Cardiac ventricle fibroblast (primary cell): Measurements from ENCODE around the gene TAF1A.

DNA sequence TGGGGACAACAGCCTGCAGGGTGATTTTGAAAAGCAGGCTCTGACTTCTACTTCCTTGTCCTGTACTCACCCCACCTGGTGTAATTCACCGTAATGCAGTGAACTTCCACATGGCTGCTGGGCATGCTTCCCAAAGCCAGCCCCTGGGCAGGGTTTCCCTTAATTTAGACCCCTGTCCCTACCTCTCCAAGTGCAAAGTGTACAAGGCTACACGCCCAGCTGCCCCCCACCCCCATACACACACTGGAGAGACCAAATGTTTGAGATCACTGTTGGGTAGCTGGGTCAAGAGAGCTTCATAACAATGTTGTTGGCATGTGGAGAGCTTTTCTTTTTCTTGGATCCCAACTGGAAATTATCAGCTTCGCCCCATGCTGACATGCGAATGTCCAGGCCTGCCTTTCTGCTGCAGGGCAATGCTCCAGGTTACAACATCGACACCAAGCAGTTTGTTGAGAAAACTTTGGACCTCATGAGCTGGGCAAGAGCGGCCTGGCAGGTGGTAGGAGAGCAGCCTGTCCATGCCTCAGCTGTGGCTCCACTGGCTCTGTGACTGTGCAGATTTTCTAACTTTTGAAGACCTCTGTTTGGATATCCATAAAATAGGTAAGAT lies 41.3 kb downstream of the MTARC1 start:
- RAMPAGE, long total RNA, result no peak

DNA sequence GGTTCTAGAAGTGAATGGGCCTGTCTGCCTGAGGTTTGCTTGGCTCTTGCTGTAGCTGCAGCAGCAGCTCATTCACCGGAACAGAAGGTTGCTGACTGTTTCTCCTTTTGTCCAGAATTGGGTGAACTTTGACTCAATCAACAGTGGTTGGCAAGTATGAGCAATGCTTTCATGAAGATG lies 82.7 kb downstream of the HLX start:
- RAMPAGE, long total RNA, result no peak

DNA sequence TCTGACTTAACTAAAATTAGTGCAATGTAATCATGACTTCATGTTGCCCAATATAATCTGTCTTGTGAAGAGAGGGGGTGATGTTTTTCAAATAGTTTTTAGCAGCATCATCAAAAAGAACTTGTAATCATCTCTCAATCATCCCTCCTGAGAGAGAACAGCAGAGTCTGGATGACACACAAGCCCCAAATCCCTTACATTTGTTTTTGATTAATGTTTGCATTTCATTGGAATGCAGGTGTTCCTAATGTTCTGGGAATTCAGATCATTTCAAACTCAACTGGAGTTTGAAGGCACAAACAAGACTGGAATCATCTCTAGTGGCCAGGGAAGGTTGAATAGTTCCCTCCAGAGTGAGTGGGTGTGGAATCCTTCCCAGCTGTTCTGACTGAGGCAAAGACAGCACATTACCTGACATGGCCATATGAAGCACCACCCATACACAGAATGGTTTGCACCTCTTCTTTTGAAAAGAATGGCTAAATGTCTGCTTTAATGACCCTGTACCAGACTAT lies 83.0 kb downstream of the HLX start:
- RAMPAGE, long total RNA, result no peak

DNA sequence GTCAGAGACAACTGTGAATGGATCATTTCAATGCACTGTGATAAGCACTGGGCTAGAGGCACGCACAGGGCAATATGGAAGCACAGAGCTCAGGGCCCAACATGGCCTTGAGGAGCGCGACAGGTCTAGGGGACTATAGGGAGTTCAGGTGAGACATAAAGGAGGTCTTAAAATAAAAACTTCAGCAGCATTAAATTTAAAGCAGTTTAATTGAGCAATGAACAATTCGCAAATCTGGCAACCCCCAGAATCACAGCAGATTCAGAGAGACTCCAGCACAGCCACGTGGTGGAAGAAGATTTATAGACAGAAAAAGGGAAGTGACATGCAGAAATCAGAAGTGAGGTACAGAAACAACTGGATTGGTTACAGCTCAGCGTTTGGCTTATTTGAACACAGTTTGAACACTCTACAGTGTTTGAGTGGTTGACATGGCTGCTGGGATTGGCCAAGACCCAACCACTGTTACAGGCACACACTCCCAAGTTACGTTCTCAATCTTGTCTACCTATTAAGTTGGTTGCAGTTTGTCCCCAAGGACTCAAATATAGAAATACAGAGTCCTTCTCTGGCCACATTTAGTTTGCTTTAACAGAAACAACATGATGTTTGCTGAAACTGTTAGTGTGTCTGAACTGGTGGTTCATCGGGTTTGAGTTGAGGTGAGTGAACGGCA lies 219.8 kb downstream of the HLX start:
- RAMPAGE, long total RNA, result no peak

DNA sequence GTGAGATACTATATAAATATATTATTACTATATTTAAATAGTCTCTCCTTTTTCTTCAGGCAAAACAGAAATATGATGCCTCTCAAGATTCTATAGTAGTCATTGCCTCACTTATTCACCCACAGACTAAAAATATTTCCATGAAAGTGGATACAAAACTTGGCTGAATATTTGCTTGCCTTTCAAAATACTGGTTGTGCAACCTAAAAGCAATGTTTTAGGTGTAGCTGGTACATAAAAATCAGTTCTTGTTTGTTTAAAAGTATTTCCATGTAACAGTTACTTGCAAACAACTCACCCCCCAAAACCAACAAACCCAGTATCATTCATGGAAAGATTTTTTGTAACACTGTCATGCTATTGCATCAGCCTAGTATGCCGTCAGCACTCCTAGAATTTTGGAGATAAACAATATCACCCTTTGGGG lies 425.5 kb downstream of the DUSP10 start:
- RAMPAGE, long total RNA, result no peak

- RAMPAGE, long total RNA, result no peak
Observed at GRCh38 chr1:221394350-221394737, 347.5 kb downstream of the DUSP10 start.

GRCh38 chr1:221543495-221543890 lies 198.4 kb downstream of the DUSP10 start:
- RAMPAGE, long total RNA, result no peak

DNA sequence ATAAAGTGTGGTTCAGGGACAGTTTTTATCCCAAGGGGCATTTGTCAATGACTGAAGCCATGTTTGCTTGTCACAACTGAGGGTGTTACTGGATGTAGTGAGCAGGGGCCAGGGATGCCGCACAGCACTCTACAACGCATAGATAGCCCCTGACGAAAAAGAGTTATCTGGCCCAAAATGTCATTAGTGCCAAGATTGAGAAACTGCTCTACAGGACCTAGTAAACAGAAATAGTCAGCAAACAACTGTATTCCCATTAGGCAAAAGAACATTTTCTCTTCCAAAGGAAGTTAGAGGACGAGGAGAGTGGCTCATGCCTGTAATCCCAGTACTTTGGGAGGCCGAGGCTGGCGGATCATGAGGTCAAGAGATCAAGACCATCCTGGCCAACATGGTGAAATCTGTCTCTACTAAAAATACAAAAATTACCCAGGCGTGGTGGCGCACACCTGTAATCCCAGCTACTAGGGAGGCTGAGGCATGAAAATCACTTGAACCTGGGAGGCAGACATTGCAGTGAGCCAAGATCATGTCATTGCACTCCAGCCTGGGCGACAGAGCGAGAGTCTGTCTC lies 189.1 kb downstream of the DUSP10 start:
- RAMPAGE, long total RNA, result no peak

- RAMPAGE, long total RNA, result no peak
Observed at GRCh38 chr1:221740981-221741211, 993 bp downstream of the DUSP10 start.

DNA sequence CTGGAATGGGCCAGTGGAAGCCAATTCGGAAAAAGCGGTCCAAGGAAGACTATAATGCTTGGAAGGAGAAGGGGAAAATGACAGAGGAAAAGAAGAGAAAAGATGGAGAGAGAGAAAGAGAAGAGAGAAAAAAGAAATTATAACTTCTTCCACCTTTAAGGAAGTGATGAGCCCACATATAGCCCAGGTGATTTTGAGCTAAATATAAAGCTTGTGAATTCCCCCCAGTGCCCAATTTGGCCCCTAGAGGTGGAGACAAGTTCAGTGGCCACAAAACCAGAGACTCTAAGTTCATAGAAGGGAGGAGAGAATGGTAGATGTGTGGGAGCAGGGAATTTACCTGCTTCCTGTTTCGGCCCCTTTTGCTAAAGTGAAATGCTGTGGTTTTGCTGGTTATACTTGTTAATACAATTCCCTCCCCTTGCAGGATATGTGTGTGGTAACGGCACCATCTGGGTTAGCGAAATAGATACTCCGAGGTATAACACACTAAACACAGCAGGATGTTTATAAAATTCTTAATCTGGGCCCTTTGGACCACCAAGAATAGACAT lies 35.8 kb upstream of the DUSP10 start:
- RAMPAGE, long total RNA, result no peak

GRCh38 chr1:221839638-221840270 lies 97.9 kb upstream of the DUSP10 start:
- RAMPAGE, long total RNA, result no peak

GRCh38 chr1:221937611-221937996 lies 195.7 kb upstream of the DUSP10 start:
- RAMPAGE, long total RNA, result no peak

- RAMPAGE, long total RNA, result no peak
Observed at GRCh38 chr1:222521641-222521966, 26.3 kb downstream of the HHIPL2 start.

- RAMPAGE, long total RNA, result no peak
Observed at GRCh38 chr1:222589556-222590529, at the start of gene TAF1A. TSS of gene TAF1A (minus strand) at chr1:222589933.

GRCh38 chr1:222627168-222627924 lies 9.4 kb downstream of the MIA3 start:
- RAMPAGE, long total RNA, result no peak

DNA sequence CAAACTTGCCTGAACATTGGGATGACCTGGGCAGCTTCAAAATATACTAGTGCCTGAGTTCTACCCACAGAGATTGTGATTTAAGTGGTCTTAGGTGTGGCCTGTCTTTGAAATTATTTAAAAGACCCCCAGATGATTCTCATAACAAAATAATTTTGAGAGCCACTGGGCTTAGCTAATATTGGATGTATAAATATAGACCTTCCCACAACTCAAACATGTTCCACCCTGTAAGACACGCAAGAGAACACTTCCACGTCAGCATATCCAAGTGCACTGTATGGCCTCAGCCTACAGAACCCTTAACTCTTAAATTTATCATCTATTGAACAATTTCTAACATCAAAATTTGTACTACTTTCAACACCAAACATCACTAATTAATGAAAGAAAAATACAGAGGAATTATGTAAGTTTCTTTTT lies 2.4 kb downstream of the FAM177B start:
- RAMPAGE, long total RNA, result no peak

DNA sequence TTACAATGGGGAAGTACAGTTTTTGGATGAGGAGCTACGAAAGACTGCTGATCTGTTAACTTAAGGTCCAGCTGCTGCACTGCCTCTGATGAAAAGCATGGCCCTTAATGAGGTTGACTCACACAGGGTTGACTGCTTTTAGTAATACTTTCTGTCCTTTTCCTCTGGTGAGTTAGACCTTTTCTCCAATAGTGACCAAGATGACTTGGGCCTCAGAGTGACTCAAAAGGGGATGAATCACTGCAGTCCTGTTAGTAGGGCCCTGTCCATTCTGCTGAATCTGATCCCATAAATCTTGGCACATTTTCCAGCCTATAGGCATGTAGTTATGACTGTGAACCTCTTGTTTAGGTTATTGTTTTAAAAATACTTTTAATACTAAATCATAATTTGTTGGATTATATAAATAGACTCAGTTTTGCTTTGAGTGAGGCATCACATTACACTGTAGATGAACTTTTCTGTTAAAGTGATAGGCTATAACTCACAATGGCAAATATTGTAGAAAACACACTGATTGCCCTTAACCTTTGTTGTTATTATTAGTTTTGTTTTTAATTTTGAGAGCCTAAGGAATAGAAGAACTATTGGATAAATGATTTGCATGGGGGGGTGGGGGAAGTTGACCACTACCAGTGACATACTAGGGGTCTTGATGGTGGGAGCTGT lies 2.8 kb downstream of the DISP1 start:
- RAMPAGE, long total RNA, result no peak

GRCh38 chr1:223000560-223001158 lies 142.4 kb downstream of the TLR5 start:
- RAMPAGE, long total RNA, result no peak

DNA sequence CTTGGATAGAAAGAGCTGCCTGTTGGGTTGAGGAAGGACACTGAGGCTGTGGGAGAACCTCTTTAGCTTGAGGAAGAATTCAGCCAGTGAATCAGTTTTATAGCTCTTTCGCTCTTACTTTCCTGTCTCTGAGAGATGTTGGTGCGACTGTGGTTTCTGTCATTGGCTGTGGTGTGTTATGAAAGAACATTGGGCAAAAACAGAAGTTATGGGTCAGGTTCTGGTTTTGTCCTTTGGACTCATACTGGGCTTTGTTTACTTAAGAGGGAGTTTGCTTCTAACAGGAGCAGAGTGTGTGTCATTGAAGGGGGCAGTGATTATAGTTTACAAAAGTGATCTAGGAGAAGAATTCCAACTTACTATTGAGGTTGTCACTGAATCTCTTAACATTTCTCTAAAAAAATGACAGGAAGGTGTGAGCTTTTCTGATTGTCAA lies 97.0 kb downstream of the TLR5 start:
- RAMPAGE, long total RNA, result no peak

DNA sequence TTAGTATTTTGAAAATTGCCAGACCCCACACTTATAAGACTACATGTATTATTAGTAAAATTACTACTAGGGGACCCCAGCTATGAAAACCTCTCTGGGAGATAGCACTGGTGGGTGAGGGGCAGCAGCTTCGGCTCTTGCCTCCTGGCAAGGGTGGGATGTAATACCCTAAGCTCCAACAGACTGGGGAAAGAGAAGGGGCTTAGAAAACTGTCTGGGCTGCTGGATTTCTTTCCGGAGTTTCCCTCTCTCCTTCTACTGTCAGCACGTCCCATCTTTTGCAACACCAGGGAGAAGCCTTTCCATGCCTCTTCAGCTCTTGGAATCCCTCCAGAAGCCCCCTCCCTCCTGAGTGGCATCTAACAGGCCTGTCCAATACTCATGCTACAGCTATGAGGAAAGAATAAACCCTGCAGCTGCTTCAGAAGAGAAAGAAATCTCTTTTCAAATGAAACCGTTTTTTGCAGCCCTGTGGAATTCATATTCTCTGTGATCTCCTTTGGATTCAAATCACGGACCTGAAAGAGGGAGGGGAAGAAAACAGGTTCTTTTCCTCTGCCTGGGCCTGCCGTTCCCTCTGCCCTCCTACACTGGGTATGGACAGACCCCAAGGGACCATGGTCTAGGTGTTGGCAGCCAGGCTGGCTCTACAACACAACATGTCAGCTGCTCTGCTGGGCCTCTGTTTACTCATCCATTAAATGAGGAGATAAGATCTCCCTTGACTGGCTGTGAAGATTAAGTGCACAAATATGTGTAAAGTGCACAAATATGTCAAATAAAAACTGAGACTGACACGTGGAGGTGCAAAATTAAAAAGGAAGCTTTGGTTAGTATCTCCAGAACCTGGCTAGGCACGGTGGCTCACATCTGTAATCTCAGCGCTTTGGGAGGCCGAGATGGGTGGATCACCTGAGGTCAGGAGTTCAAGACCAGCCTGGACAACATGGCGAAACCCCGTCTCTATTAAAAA lies 6.1 kb upstream of the CAPN2 start:
- RAMPAGE, long total RNA, result no peak